Camera-type eye (tissue), 1 donor: Measurements from ENCODE around the genes ENOSF1 and ADCYAP1.

- RAMPAGE, long total RNA, result no peak
Observed at GRCh38 chr18:109025-109584, 49.3 kb upstream of the USP14 start.

DNA sequence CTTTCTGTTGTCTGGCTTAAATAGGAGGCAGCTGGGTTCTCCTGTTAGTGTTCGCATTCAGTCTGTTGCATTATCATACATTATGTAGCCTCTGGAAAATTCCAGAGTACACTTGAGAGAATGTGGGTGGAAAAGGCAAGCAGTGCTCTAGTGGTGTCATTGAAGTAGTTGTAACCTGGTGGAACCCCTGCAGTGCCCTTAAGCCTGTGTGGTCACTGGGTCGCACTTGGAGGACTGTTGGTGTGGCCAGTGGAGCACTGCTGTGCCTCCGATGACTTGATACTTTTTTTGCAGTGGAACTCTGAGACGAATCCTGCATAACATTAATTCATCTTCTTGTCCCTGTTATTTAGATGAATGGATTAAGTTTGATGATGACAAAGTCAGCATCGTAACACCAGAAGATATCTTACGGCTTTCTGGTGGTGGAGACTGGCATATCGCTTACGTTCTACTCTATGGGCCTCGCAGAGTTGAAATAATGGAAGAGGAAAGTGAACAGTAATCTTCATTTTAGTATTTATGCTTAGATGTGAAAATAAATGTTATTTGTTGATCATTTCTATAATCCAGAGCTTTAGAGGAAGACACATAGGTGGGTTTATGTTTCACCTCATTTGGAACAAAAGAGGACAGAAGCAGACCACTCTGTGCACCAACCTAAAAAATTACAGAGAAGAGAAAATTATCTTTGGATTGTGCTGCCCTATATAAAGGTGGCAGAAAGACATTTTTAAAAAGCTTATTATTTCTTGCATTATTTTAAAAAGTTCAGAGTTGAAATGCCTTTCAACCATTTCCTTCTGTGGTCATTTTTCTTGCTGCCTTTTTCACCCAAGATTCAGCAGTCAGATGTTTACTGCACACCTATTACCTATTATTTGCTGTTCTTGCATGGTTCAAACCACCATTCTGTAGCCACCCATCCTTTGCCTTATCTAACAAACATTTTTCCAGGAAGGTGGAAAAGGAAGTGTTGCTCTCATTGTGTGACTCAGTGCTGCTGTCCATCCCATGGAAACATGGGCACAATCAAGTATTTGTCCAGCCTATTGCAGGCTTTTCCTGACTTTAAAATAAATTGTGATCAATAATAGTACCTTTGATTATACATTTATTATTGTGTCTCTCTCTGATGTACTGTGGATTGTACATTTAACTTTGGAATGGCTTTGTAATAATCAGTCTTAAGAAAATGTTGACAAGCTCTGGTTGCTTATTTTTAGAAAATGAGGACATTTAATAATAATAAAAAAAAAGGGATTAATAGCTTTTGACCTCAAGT lies 52.9 kb downstream of the USP14 start:
- RAMPAGE, long total RNA, result no peak

DNA sequence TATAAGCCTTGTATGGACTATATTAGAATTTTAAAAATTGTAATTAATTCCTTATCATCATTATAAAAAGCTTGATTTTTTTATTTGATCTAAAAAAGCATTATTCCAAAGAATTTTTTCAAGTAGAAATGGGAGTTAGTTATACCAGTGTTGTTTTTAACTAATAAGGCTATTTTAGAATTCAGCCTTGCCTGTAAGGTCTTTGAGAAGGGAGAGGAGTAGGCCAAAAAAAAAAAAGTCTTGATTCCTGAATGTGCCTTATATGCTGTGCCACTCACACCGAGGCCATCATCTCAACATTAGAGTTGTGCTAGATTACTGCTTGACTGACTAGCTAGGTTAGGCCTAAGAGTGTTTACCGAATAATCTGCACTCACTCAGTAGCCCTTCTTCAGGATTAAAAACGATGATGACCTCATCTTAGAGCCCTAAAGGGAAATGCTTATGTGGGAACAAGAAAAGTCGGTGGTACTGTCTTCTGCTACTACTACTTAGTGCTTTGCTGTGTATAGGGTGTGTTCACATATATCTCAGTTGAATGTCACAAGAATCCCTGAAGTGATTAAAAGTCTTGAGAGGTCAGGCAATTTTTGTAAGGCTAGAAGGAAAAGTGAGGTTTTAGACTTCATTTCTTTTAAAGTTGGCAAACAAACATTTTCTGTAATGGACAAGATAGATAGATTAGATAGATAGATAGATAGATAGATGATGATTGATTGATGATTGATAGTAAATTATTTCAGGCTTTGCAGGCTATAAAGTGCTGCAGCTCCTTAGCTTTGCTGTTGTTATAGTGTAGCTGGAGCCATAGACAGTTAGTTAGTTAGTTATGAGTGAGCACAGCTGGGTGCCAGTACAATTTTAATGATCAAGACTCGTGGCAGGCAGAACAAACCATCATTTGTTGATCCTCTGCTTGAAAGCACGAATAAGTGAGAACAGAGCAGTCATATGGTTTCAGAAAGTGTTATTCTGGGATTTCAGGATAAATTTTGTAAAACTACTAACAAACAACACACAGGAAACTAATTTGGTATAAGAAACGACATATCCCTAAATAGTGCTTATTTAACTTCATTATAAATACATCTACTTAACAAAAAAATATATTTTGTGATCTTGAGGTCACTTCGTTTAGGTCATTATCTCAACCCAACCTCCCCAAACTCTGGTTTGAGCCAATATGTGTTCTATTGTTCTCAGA lies 54.2 kb downstream of the THOC1 start:
- RAMPAGE, long total RNA, result no peak

DNA sequence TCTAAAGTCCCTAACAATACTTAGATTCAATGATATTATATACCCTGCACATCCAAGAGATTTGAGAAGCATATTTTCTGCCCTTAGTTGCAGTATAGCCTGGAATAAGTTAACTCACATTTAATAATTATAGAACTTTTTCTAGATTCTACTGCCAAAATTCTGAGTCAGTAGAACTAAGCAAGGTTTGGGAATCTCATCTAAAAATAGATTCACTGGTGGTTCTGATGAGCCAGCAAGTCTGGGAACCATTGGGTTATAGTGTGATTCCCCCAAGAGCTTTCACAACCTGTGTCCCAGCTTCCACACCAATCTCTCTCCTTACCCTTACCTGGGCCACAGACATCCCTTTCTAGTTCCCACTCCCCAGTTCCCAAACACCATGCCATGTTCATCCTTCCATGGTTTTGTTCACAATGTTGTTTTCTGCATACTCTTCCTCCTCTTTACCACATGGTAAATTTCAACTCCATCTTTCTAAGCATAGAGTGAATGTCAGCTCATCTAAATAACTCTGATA lies 6.1 kb downstream of the THOC1 start:
- RAMPAGE, long total RNA, result no peak

GRCh38 chr18:518792-519362 lies 18.4 kb upstream of the COLEC12 start:
- RAMPAGE, long total RNA, result no peak

DNA sequence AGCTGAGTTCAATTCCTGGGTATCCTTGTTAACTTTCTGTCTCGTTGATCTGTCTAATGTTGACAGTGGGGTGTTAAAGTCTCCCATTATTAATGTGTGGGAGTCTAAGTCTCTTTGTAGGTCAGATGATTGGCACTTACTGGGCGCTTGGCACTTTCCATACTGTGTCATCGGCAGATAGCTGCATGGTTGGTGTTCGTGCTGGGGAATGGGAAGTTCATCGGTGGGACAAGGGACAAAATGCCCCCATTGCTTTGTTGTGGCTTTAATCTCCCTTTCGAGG lies 8.5 kb downstream of the TYMS start:
- RAMPAGE, long total RNA, result no peak

GRCh38 chr18:675472-676640 lies 18.4 kb downstream of the TYMS start:
- RAMPAGE, long total RNA, result no peak

- RAMPAGE, long total RNA, result no peak
Observed at GRCh38 chr18:711144-712093, 1.0 kb downstream of the ENOSF1 start.

DNA sequence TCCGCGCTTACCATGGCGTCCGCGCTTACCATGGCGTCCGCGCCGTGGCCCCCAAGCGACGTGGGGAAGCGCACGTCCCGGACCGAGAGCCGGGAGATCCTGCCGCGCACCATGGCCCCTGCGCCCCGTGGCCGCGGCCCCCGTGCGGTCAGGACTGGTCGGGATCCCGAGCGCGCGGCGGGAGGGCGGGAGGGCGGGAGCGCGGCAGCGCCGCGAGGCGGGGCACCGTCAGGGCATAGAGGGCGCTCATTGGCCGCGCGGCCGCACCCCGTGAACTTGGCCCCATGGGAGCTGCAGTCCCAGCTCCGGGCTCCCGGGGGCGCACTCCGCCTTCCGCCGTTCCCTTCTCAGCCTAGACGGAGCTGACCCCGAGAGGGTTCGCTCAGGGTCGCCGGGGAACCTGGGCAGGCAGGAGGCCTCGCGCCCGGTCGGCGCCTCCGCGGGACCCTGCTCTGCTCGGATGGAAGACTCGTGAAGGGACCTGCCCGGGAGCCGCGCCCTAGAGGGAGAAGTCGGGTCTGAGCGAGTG lies at the start of gene ENOSF1:
TSS of gene ENOSF1 (minus strand) at position 156 of the 529 bp plus-strand sequence.
- RAMPAGE, long total RNA, result no peak

DNA sequence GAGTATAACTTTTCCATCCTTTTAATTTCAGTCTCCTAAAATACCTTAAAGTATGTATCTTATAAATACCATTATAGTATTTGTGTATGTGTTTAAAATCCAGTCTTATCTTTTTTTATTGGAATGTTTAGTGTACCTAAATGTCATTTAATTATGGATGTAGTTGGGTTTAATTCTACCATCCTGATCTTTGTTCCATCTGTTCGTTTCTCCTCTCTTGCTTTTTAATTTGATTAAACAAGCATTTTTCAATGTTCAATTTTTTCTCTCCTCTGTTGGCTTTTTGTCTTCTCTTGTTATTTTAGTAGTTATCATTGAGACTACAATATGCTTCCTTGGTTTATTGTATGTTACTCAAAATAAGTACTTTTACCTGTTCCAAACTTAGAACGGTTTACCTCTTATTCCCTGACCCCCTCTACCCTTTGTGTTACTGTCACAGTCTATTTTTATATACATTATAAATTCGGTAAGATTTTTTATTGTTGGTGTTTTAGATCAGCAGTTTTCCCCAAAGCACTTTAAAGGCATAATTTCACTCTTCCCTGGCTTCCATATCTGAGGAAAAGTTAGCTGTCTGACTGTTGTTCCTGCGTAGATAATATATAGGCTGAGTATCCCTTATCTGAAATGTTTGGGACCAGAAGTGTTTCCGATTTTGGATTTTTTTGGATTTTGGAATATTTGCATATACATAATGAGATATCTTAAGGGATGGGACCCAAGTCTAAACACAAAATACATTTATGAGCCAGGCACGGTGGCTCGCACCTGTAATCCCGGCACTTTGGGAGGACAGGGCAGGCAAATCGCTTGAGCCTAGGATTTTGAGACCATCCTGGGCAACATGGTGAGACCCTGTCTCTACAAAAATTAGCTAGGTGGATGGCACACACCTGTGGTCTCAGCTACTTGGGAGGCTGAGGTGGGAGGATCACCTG lies 15.1 kb upstream of the ENOSF1 start:
- RAMPAGE, long total RNA, result no peak

GRCh38 chr18:904687-905132 lies at the start of gene ADCYAP1:
Gene ADCYAP1 (plus strand): TSS chr18:904871.
- RAMPAGE, long total RNA, result no peak

- RAMPAGE, long total RNA, result no peak
Observed at GRCh38 chr18:2515823-2516742, 55.2 kb downstream of the METTL4 start.

DNA sequence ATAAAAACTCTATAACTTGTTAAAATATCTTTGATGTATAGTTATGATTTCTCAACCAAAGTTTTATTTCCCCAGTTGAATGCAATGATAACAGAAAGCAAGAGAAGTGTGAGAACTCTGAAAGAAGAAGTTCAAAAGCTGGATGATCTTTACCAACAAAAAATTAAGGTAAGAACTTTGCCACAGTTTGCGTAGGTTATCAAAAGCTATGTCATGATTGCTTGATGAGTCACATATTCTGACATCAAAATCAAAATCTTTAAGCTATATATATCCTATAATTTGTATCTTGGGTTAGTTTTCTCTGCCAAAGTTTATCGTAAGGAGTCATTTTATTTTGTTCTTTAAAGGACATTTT lies 35.0 kb downstream of the NDC80 start:
- RAMPAGE, long total RNA, result no peak

- RAMPAGE, long total RNA, result no peak
Observed at GRCh38 chr18:2704055-2705162, 48.9 kb downstream of the SMCHD1 start.

DNA sequence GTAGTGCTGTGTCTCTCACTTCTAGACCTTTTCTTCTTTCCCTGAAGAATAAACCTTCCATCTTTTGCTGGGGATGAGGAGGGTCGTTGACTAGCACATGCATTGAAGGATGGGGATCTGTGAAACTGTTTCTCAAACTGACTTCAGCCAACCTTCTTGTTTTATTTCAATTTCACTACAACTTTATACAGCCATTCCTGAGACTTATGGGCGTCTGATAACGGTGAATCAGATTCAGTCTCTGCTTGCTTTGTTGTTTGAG lies 65.3 kb downstream of the SMCHD1 start:
- RAMPAGE, long total RNA, result no peak

DNA sequence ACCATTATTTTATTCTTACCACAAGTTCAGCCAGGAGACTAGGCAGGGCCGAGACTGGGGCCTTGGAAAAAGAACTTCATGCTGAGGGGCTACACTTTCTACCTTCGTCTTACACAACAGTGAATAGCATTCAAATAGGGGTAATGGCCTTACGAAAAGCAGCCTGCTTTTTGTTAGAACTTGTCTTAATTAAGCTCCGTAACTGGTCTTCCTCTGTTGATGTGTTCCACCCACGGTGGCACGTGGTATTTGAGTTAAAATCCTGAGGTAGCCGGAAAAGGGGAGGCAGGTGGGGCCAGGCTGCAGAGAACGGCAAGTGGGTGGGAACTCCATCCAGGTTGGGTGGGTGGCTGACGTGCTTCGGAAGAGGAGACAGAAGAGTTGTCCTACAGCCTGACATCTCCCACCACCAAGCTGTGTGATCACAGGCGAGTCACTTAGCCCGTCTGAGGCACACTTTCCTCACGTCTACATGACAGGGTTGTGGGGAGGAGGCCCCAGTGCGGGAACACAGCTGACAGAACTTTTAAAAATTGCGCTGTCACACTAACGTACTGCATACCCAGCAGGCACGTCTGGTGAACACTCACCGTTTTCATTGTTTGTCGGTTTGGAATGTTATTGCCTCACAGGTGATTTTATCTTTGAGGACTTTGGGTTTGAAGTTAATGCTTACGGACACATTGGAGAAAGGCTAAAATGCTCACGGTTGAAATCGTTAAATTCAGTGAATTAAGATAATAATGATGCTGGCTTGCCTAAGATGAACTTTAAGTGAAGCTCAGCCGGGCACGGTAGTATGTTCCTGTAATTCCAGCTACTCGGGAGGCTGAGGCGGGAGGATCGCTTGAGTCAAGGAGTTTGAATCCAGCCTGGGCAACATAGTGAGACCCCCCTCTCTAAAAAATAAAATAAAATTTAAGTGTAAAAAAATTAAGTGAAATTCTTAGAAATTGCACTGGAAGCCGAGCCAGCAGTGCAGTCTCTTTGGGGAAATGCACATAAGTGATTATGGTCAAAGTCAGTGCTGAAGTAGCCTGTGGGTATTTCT lies 8.8 kb downstream of the EMILIN2 start:
- RAMPAGE, long total RNA, result no peak

DNA sequence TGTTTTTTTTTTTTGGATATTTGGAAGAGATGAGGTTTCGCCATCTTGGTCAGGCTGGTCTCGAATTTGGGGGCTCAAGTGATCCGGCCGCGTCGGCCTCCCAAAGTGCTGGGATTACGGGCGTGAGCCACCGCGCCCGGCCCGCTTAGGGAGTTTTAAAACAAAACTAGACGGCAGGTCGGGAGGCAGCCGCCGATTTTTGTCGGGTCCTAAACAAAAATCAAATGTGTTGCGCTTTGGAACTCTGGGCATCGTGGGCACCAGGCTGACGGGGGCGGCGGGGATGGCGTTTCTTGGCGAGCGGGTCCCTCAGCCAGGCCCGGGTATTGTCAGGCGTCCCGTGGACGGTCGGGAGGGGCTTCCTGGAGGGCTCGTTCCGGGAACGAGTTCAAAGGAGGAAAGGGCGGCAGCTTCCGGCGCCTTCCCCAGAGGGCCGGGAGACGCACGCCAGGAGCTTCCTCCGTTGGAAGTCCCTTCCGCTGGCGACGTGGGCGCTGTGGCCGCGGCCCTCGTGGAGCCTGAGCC lies 59.0 kb downstream of the EMILIN2 start:
- RAMPAGE, long total RNA, result no peak

DNA sequence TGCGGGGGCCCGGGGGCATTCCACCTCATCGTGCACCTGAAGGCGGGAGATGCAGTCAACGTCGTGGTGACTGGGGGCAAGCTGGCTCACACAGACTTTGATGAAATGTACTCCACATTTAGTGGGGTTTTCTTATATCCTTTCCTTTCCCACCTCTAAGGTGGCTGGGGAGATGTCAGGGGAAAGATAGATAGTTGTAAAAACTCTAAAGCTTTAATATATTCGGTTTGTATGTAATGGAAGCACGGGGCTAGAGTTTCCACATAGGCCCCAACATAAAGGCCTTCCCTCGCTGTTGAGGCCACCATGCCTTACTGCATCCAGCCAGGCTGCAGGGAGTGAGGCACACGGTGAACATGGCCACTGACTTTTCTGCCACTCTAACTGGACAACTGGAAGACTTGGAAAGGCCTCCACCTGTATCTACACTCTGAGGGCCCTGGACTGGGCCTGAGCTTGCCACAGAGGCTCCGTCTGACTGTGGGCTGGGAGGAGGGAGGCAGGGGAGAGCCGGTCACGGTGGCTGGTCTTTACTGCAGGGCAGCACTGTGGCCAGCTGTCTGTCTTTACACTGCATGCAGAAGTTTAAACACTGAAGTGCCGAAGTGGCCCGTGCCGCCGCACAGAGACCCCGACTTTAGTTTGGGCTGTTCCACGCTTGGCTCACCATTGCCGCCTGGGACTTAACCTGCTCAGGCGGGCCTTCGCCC lies 66.6 kb downstream of the EMILIN2 start:
- RAMPAGE, long total RNA, result no peak

- RAMPAGE, long total RNA, result no peak
Observed at GRCh38 chr18:2919402-2919977, 72.7 kb downstream of the EMILIN2 start.

DNA sequence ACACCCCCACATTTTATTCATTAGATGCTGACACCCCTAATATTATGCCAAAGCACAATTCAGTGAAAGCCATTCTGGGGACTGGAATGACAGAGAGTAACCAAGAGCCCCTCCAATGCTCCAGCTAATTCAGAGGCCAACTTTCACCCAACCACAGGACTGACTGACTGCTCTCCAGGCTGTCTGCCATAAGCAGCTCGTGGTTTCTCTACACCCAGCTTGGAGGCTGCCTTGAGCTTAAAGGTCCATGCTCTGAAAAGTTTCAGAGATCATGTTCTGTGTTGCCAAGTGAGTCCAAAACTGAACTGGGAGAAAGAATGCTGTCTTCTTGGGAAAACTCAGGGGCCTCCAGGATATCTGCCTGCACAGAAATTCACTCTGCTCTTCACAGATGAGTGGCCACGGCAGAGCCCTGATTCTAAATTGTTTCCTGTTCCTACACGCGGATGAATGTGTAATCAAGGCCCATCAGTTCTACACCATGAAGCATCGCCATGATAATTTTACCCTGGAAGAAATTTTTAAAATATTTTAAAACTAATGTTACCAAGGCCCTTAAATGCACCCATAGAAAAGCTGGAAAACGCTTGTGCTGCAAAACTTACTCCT lies 51.1 kb downstream of the LPIN2 start:
- RAMPAGE, long total RNA, result no peak